ENCODE measurements around a stretch of chr11.

DNA sequence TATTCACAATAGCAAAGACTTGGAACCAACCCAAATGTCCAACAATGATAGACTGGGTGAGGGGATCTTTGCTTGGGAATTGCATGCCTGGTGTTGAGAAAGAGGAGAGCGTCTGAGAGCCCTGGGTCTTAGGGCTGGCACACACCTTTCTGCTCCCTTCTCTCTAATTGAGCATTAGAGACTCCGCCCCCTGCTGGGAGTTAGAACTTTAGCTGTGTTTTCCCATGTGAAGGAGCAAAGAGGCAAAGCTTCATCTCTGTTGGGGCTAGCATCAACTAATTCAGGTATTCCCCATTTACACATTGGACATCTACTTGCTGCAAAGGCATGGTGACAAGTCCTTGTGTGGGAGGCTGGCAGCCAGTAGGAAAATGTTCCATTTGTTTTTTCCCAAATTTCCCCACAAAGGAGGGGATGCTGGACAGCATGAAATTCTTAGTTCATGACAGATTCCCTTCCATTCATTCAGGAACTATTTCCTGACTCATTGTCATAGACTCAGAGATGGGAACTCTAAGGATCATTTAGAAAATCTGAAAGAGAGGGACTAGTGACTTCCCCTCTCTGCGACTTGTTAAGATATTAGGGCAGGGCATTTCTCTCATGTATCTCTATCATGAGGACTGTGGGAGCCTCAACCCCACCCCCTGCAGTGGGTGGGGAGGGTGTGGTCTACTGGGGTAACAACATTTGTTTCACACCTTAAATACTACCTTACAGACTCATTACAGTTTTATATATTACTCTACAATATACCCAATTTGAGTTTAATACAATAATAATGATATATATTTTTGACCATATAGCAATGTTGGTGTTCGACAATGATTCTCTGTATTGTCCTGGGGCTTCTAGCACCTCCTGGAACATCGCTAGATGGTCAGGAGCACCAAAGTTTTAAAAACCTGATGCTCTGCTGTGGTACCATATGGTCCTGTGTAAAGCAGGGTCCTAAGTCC lies 3.7 kb downstream of the CD44 start:
- PRO-cap: no peak
- RRBS, 2 experiments: no CpG with 5 or more reads among the region's 5 CpGs

DNA sequence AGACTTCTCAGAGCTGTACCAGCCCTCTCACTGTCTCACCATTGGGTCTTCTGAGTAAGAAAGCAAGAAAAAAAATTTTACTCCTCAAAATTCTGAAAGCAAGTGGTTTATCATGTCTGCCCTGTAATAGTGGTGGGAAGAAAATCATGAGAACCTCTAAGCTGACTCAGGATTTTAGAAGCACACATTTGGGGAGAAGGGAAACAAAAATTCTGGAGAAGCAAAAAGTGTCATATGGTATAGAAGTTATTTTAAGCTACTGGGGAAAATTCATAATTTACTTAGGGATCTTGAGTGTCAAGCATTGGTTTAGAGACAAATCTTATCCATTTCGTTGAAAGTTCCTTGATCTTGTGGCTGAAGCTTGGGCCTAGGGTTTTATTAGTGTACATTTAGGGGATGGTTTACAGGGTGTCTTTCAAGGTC lies 14.9 kb downstream of the CD44 start:
- PRO-cap: no peak
- RRBS, 2 experiments: no CpG with 5 or more reads among the region's 1 CpG

DNA sequence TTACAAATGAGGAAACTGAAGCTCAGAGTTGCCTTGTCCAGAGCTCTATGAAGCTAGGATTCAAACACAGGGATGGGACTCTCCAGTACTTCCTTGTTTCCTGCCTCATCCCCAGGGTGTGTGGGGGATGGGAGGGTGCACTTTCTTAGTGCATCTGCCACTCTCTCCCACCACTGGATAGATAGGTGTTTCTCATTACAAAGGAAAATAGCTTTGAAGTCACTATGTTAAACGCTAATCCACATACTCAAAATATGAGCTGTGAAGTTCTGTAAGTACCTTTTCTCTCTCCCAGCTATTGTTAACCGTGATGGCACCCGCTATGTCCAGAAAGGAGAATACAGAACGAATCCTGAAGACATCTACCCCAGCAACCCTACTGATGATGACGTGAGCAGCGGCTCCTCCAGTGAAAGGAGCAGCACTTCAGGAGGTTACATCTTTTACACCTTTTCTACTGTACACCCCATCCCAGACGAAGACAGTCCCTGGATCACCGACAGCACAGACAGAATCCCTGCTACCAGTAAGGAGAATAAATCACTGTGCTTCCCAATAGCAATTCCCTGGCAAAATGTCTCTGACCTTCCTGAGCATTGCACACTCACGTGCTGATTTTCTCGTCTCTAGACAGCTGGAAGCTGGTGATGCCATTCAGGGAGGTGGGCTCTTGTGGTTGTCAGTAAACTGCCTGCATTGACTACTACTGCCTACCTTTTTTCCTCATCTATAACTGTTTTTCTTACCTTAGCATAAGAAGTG lies 50.8 kb downstream of the CD44 start:
- PRO-cap: no peak
- RRBS, 2 experiments: no CpG with 5 or more reads among the region's 10 CpGs

- PRO-cap: no peak
- RRBS, 2 experiments: no CpG with 5 or more reads among the region's 7 CpGs
Measured at GRCh38 chr11:35192289-35193529, 53.7 kb downstream of the CD44 start.

DNA sequence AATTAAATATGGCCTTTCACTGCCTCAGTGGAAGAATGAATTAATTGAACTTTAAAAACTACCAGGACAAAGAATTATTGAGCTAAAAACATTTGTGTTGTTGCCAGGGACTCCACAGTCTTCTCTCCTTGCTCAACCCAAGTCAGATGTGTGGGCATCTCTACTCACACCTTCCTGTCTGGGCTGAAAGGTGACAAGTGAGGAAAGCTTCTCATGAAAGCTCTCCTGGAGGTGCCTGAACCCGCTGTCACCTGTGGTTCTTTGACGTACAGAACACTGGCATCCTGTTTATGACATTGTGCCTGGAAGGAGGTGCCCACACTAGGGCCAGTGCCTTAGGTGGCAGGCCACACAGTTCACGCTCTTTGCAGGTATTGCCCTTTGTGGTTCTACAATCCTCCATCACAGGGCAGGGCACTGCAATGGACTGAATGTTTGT lies 108.4 kb downstream of the CD44 start:
- PRO-cap: no peak
- RRBS, 2 experiments: no CpG with 5 or more reads among the region's 3 CpGs

DNA sequence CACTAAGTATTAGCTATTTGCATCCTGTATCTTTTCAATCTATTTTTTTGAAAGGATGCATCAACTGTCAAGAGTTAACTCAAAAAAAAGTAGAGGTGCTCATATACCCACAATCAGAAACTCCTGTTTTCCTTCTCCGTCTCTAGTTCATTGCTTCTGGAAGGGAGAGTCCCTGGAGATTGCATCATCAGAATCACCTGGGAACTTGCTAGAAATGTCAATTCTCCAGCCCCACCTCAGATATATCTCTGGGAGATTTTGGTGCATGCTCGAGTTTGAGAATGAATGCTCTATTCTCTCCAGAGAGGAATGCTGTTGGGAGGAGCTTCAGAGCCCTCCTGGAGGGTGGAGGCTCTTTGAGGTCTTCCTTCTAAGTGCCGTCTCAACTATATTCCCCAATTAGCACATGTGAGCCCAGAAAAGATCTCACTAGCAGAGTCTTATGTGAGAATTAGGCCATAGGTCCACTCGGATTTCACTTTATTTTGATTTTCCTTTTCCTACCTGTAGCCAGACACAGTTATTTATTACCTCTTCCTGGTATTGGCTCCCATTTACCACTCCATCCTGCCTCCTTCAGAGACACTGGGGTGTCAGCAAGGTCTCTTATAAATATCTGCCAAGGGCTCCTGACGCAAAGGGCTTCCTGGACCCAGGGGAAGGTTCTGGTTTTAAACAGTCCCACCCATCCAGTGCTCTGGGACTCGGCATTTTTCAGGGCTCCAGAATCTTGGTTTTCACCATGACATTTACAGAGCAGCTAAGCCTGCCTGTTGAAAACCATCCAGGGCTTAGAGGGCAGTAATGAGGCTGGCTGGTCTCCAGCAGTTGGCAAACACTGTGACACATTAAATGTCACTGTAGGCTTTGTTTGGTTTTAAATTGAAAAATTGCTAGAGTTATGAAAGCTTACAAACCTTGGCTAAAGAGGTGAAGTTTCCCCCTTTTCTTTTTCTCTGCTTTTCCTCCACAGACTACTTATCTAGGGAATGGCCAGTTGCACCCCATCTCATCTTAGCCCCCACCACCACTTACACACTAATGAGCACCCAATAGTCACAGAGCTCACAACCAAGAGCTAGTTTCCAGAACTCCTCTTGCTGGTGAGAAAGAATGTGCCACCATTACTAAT lies 136.2 kb downstream of the CD44 start:
- PRO-cap: no peak
- RRBS, 2 experiments: no CpG with 5 or more reads among the region's 6 CpGs

DNA sequence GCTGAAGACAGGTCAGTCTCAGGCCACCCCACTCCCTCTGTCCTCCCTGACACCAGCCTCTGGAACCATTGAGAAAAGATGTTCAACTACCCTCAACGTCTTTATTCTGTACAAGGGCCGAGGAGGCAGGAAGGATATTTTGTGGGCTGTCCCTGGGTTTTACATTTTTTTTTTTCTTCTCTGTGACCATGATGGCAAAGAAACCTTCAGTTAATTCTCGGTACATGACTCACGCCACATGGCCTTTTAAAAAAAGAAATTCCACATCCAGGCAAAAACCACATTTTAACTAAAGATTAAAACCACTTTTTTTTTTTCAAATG lies 130.3 kb downstream of the SLC1A2 start:
- PRO-cap: no peak
- RRBS, 2 experiments: no CpG with 5 or more reads among the region's 4 CpGs

DNA sequence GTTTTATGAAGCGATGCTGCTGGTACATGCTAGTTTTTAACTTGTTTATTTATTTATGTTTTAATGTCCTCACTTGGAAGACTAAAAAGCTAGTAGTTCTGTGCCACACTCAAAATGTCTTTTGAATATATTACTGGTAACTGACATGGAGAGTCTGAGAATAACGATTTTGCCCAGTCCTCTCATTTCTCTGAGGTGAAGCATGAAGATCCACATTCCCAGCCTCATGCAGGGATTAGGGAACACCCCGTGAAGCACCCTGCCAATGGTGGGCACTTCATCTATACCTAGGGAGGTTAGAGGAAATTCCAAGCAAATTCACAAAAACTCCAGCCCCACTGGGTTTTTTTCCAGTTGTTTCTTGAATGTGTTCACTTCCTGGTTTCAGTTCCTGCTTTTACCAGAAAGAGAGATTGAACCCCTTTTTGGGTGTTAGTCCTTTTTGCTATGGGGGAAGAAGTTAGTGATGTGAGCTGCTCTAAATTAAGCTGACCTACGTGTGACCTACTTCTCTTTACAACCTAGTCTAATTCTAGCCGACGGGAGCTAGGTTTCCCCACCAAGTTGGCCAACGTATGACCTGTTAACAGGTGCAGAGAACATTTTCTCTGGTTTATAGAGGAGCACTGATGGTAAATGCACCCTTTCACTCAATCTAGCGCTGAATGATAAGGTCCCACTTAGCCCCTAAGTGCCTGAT lies 106.1 kb downstream of the SLC1A2 start:
- PRO-cap: no peak
- RRBS, 2 experiments: no CpG with 5 or more reads among the region's 8 CpGs

GRCh38 chr11:35347664-35348191 lies 71.6 kb downstream of the SLC1A2 start:
- PRO-cap: no peak
- RRBS, 2 experiments: no CpG with 5 or more reads among the region's 2 CpGs

- PRO-cap: no peak
- RRBS, 2 experiments: no CpG with 5 or more reads among the region's 10 CpGs
Measured at GRCh38 chr11:35524446-35524824, 981 bp downstream of the PAMR1 start.

GRCh38 chr11:35661812-35662302 lies 718 bp upstream of the TRIM44 start:
- PRO-cap: no peak
- RRBS, 2 experiments: no CpG with 5 or more reads among the region's 10 CpGs

DNA sequence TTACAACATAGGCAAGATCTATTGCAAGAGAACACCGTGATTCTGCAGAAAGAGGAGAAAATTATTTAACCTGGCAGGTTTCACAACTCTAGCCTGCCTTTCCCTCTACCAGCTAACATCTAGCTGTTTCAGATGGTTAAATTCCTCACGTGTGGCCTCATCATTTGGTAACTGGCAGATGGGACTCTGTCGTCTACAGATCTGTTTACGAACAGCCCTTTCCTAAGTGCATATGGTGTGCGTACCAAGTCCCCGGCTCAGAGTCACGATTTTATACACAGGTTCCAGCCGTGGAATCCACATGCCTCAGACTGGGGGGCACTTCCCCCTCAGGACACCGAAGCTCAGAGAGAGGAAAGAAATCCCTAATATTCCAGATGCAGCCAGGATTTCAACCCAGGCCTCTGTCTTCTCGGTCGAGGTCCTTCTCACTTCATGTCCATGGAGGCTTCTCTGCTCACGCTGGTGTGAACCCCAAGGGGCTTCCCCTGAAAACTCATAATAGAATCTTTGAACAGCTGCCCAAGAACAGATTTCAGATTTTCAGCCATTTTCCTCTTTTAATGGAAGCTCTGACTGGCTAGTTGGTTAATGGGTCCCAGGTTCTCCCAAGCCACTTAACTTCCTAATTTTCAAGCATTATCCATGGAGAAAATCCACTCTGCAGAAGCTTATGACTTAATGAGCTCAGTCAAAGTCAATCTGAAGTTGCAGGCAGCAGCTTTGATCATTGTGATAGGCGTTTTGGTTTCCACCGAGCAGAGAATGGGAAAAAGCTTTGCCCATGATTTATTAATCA lies 25.1 kb downstream of the LDLRAD3 start:
- PRO-cap: no peak
- RRBS, 2 experiments: no CpG with 5 or more reads among the region's 14 CpGs

GRCh38 chr11:35971172-35972481 lies 27.8 kb downstream of the LDLRAD3 start:
- PRO-cap: no peak
- RRBS, 2 experiments: no CpG with 5 or more reads among the region's 11 CpGs

- PRO-cap: no peak
- RRBS, 2 experiments: no CpG with 5 or more reads among the region's 6 CpGs
Measured at GRCh38 chr11:36015859-36016362, 72.0 kb downstream of the LDLRAD3 start.

DNA sequence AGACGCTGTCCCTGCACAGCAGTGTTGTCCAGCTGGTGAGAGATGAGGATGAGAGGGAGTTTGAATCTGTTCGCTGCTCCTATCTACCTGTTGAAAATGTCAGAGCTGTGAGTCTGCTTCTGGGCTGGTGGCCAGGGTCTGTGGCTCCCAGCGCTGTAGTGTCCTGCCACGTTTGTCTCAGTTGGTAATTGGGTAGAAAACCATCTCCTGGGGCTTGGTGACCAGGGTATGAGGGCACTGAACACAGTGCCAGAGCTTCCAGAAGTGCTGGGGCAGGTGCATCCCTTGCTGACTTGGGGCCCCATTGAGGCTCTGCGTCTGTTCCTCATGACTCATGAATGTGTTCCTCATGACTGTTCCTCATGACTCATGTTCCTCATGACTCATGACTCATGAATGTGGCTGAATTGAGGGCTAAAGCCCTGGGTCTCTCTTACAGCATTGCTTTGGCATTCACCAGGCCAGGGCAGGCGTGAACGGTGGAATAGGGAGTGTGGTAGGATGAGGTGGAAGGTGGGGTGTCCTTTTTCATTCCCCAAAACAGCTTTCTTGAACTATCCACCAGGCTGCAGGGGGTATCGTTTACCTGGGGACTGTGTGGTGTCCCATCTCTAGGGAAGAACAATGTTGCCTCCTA lies 139.6 kb downstream of the COMMD9 start:
- PRO-cap: no peak
- RRBS, 2 experiments: no CpG with 5 or more reads among the region's 8 CpGs

- PRO-cap: no peak
- RRBS, 2 experiments: no CpG with 5 or more reads among the region's 4 CpGs
Measured at GRCh38 chr11:36167058-36167500, 122.1 kb downstream of the COMMD9 start.

- PRO-cap: no peak
Measured at GRCh38 chr11:36373101-36373389, 77.0 kb downstream of the PRR5L start.

GRCh38 chr11:36398246-36398982 lies 102.3 kb downstream of the PRR5L start:
- PRO-cap: no peak
- RRBS, 2 experiments: no CpG with 5 or more reads among the region's 21 CpGs

GRCh38 chr11:36409068-36409667 lies 100.9 kb downstream of the TRAF6 start:
- PRO-cap: no peak
- RRBS, 2 experiments: no CpG with 5 or more reads among the region's 7 CpGs

GRCh38 chr11:36508897-36509141 lies 1.3 kb downstream of the TRAF6 start:
- PRO-cap: no peak
- RRBS, 2 experiments: 20% methylated on average over 1 of the region's 2 CpGs; no CpG with 5 or more reads in 1 of the 2 experiments

Measured in HEK293 (cell line).